Pericardium fibroblast (primary cell): Measurements from ENCODE around the genes PCGF1 and REG3A.

DNA sequence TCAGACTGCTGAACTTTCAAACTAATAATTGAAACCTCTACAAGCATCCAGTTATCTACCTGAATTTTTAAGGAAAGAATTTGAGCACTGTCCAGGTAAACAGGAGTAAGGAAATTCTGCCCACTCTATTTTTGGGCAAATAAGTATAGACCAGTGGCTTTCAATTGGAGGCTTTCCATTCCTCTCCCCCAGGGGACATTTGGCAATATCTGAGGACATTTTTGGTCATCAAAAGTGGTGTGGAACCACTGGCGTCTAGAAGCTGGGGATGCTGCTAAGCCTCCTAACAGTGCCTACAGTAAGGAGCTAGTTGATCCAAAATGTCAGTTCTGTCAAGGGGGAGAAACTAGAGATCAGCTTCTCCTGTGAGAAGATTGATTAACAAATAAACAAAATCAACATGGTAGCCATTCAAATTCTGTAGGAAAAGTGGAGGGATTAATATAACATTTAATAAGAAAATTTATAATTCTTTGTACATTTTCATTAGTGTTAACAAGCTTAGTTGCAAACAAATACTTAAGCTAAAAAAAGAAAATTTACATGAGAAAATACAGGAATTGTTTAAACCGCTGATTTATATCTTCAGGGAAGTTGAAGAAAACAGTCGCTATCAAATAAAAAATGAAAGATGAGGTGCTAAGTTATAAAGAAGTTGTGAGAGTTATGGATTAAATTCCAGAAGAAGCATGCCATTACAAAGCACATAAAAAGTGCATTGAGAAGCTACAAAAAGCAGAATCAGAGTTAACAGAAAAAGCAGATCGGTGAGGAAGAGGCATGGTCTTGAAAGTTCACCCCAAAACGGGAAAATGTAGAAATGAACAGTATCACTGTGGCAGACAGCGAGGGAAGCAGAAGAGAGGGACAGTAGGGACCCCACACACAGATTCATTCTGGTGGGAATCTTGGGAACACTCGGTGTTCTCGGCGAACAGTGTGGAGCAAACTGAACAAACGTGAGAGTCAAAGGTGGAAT is 73.0 kb downstream of the TET3 start:
- RAMPAGE, long total RNA = no peak

DNA sequence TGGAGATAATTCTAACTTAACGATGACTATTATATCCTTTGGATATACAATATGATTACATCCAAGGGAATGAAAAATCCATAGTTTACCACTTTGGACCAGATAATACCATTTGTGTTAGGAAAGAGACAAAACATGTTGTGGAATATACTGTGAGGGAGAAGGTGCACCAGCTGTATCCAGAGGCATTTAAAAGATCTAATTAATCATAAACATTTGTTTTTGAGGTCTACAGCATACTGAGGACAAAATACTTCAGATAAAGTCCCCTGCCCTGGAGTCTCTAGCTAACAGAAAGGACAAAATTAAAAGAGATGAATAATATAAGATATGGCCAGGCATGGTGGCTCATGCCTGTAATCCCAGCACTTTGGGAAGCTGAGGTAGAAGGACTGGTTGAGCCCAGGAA is 11.2 kb downstream of the MOB1A start:
- RAMPAGE, long total RNA = no peak

GRCh38 chr2:74221366-74222575 is 23.4 kb downstream of the MTHFD2 start:
- RAMPAGE, long total RNA = no peak

- RAMPAGE, long total RNA = no peak
These were observed 6.9 kb downstream of the DCTN1 start for GRCh38 chr2:74373033-74373720.

DNA sequence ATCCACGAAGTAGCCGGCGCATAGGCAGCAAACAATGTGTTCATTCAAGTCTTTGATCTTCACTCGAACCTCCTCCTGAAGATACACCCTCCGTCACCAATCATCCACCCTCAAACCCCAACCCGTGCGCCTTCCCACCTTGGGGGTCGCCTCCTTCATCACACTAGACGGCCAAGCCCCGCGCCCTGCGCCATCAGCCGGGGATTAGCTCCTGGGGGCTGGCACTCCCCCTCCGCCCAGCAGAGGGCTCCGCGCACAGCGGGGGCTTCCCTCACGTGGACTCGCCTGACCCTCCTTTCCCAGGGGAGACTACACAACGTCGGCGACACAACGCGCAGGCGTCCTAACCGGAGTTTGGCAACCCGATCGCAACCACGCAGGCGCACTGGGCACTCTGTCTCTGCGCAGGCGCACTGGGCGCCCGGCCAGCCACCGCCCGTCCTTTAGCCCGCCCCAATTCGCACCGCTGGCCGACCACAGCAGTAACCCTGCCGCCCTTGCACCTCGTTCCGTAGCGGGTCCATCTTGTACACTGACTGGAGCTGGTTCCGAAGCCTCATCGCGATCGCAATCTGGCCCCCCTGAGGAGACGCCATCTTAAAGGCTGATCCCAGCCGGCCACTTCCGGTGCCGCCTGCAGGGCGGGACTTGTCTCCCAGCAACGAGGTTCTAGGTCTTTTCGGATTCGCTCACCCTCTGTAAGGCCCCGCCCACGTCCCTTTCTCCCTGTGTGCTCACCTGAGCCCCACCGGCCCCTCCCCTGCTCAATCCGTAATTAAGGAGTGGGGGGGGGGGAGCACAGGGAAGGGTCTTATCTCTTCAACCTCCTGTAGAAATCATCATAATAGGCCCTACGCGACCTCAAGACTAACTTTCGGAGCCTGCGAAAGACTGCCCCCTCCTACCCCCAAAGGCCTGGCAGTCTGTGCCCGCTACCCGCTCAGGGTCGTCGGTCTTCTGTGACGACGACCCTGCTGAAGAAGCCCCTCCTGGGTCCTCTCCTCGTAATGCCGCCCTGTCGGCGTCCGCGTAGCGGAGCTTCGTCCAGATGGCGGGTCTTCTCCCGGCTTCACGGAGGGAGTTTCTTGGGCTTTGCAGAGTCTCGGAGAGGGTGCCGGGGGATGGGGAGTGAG is at the start of gene PCGF1:
Gene PCGF1 (minus strand): TSS at position 623 of the 1,133 bp plus-strand sequence.
- RAMPAGE, long total RNA = start-site peak on the minus strand centred at position 270 of the sequence, 116 bp wide, 134 and 54 reads in 2 replicates; start-site peak on the minus strand centred at position 612 of the sequence, 29 bp wide, 97 and 58 reads in 2 replicates

DNA sequence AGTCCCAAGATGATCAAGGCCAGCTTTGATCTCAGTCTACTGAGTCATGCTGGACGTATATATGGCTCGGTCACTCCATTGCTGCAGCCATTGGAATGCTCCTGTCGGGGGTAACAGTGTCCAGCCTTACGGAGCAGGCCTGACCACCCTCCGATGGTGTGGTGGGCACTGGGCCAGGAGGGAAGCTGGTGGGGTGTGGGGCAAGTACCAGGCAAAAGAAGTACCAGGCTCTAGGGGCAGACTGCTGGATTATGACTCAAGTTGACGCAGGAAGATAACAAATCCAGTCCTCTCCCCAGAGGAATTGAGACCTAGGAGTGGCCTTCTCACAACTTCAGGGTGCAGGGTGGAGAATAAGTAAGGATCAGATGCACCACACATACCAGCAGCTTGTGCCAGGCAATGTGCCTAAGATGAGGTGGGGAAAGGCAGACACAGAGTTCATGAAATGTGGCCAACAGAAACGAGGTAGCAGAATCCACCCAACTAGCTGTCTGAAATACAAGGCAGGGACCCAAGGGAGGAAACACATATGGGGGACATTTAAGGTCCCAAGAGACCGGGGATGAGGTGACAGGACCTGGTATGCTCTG is 37.9 kb downstream of the SEMA4F start:
- RAMPAGE, long total RNA = no peak

- RAMPAGE, long total RNA = no peak
These were observed 7.8 kb downstream of the HK2 start for GRCh38 chr2:74841520-74842264.

- RAMPAGE, long total RNA = no peak
These were observed 57.5 kb downstream of the HK2 start for GRCh38 chr2:74891111-74892127.

DNA sequence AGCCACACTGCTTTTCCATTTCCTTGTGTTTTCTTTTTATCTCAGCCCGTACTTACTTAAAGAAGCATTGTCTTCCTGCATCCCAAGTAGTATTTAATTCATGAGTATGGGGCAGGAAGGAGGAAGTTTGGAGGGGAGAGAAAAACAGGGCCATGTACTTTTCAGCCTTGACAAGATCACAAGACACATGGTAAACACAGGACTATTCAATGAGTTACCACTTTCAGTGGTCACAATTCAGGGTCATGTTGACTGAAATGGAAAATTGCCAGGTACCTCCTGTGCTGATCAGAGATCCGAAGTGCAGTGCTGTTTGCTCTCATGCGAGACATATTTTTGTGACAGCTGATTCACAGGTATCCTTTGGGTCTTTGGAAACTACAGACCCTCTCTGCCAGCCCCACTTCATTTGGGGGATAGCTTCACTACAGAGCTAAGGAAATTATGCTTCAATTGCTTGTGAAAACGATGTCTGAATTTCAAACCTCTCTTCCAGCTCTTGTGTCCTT is 44.3 kb downstream of the EVA1A start:
- RAMPAGE, long total RNA = no peak

- RAMPAGE, long total RNA = no peak
These were observed 33.6 kb upstream of the MRPL19 start for GRCh38 chr2:75612923-75613345.

- RAMPAGE, long total RNA = no peak
These were observed 8.9 kb downstream of the LRRTM4 start for GRCh38 chr2:77513213-77513723.

- RAMPAGE, long total RNA = no peak
These were observed 309.7 kb upstream of the LRRTM4 start for GRCh38 chr2:77831856-77832244.

- RAMPAGE, long total RNA = no peak
These were observed 317.2 kb upstream of the REG3G start for GRCh38 chr2:78708272-78708666.

DNA sequence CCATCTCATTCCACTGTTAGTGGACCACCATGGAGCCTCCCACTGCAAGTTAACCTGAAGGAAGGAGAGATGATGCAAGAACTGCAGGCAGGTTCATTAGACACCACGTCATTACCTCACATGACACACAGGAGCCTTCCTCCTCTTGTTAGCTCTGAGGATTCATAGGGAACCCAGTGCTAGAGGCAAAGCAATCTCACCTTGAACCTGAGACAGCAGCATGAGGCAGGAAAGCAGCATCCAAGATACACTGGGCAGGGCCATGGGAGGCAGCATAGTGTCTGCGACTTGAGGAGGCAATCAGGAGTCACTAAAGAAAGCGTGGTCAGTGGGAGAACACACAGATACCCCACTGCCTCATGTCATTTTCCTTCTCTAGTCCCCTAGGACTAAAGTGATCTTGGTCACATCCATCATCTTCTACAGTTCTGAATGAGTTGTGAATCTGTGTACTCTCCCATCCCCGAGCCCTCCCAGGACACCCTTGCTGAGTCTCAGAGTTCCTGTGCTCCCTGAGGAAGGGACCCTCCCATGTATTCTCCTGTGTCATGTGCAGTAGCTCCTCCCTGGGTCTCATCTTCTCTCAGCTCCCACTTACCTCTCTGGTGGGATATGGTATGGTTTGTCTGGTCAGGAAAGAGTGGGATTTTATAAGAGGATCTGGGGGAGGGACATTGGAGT is at the start of gene REG3A:
Gene REG3A (minus strand): TSS at position 624 of the 681 bp plus-strand sequence.
- RAMPAGE, long total RNA = no peak

DNA sequence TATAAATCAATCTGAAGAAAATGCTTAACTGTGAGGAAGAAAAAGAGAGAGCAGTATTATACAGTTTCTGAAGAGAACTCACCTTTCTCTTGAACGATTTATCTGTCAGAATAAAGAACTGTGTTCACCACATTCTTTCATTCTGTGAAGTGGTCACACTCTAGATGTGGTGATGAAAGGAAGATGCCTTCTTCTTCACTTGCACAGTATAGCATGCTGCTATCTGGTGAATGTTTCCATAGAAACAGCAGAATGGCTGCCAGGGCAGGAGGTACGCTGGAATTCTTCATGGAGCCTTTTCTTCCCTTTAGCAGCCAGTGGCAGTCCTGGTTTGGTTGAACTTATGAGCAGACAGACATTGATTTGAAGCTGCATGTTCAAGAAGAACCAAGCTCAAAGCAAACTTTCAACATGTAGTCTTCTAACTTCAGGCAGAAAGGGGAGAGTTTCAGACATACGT is 1157.8 kb upstream of the LRRTM1 start:
- RAMPAGE, long total RNA = no peak

DNA sequence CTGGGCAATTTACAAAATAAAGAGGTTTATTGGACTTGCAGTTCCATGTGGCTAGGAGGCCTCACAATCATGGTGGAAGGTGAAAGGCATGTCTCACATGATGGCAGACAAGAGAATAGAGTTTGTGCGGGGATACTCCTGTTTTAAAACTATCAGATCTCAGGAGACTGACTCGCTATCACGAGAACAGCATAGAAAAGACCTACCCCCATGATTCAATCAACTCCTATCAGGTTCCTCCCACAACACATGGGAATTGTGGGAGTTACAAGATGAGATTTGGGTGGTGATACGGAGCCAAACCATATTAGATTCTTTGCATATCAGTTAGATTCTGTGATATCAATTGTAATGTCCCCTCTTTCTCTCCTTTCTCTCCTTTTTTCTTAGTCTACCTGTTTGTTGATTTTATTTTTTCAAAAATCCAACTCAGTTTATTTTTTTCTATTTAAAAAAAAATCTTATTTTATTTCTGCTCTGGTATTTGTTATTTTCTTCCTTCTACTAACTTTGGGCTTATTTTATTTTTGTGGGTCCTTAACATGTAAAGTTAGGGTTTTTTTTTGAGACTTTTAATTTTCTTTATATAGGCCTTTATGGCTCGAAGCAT is 1178.8 kb upstream of the LRRTM1 start:
- RAMPAGE, long total RNA = no peak

DNA sequence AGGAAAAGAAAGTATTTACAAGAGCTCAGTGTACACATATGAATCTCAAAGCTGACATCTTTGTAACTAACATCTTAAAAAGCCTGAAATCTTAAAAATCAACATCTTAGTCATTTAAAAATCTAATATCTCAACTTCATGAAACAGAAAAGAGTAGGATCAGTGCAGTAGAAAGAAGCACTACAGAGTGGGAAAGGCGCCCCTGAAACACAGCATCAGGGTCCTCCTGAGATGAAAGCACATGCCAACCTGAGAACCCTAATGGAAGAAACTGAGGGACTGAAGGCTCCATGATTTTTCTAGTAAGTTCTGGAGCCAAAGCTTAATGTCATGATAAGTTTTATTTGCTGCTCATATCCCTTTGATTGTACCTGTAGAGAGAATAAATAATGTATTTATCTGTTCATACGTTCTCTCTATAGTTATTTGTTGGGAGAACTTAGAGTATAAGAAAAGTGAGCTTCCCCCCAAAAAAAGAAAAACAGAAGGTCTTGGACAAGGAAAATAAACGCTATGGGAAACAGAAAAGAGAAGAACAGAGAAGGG is 465.8 kb downstream of the SUCLG1 start:
- RAMPAGE, long total RNA = no peak

DNA sequence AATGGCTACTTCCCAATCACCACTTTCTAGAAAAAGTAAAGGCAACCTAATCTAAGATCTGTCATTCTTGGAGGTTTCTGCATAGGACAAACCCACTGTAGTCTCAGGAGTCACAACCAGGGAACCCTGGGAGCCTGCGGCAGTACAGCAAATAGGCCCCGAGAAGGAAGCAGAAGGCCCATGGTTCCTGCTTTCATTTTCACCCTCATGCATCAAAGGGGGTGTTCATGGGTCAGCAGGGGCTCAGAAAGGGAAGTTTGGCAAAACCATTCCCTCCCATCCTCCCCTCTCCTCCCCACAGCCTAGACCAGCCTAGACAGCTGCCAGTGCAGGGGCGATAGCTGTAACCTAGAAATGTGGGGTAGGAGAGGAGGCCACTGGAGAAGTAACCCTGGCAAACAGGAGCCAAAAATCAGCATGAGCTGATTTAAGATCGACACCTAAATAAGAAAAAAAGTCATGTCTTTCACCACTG is 48.0 kb downstream of the TRABD2A start:
- RAMPAGE, long total RNA = no peak

DNA sequence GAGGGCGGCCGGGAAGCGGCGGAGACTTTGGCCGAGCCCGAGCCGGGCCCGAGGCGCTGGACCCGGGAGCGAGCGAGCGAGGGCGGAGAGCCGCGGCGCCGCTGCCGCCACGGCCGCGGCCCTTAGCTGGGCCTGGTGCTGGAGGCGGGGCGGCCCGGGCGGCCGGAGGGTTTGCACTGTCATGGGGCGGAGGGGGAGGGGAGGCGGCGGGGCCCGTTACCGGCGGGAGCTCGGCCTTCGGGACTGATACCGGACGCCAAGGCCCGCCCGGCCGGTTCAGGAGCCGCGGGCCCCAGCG is 526 bp downstream of the KCMF1 start:
- RAMPAGE, long total RNA = no peak

GRCh38 chr2:84971836-84972459 is 987 bp downstream of the KCMF1 start:
- RAMPAGE, long total RNA = no peak